H7 (cell line): ENCODE measurements around a stretch of chr6.

DNA sequence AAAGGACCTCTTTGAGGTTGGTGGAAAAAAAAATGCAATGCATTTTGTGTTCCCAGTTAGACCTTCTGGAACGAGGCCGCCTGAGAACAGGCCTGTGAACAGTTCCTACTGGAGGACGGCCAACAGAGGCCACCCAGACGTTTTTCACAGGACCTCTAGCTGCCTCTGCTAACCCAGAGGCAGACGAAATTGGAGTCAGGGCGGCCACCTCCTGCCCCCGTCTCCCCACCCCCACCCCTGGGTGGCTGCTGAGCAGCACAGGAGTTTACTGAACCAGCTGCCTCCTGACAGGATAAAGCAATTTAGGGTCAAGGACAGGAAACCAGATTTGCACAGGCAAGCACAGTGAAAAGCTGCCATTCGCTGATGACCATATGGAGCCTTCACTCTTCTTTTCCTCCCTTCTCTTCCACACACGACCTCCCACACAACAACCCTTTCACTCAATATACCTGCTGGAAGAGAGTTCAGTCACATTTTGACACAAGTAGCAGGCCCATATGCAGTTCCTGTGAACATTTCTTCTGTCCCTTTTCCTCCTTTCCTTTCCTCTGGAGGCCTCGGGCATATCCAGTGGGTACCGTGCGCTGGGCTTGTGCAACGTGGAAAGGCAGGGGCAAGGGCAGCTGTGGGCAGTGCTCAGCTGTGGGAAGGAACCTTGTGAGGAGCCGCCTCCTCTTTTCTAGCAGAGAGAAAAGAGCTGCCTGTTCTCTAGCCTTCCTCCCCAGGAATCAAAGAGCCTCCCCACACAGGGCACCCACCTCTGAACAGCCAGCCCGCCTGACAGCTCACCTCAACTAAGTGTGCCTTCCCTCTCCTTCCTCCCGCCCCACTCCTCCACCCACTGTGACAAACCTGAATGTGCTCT lies 143.0 kb upstream of the HDDC2 start:
- RAMPAGE, long total RNA = no peak

- RAMPAGE, long total RNA = no peak
Observed at GRCh38 chr6:125600302-125600653, 149.2 kb upstream of the HEY2 start.

- RAMPAGE, long total RNA = no peak
Observed at GRCh38 chr6:125789578-125790346, 998 bp upstream of the NCOA7 start.

- RAMPAGE, long total RNA = no peak
Observed at GRCh38 chr6:125899544-125900418, 56.8 kb upstream of the HINT3 start.

- RAMPAGE, long total RNA = no peak
Observed at GRCh38 chr6:125918605-125919801, 37.6 kb upstream of the HINT3 start.

DNA sequence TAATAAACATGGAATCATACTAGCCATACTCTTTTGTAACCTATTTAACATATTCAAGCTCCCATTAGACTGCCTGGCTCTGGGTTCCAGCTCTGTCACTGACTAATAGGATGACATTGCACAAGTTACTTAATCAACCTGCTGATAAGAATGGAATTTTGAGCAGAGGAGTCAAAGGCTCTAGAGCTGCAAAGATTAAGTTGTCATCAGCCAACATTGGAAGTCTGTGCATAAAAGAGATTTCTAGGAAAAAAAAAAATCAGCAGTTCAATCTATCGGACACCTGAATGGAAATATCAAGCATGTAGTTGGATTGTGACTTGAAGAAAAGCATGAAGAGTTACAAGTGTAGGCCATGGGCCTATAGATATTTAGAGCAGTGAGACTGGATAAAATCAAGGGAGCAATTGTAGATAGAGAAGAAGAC lies 11.1 kb upstream of the HINT3 start:
- RAMPAGE, long total RNA = no peak

GRCh38 chr6:126076907-126077771 lies 90.8 kb downstream of the TRMT11 start:
- RAMPAGE, long total RNA = no peak

- RAMPAGE, long total RNA = no peak
Observed at GRCh38 chr6:127198393-127199085, 68.1 kb upstream of the RNF146 start.

GRCh38 chr6:127342217-127342940 lies 1.0 kb downstream of the ECHDC1 start:
- RAMPAGE, long total RNA = no peak

DNA sequence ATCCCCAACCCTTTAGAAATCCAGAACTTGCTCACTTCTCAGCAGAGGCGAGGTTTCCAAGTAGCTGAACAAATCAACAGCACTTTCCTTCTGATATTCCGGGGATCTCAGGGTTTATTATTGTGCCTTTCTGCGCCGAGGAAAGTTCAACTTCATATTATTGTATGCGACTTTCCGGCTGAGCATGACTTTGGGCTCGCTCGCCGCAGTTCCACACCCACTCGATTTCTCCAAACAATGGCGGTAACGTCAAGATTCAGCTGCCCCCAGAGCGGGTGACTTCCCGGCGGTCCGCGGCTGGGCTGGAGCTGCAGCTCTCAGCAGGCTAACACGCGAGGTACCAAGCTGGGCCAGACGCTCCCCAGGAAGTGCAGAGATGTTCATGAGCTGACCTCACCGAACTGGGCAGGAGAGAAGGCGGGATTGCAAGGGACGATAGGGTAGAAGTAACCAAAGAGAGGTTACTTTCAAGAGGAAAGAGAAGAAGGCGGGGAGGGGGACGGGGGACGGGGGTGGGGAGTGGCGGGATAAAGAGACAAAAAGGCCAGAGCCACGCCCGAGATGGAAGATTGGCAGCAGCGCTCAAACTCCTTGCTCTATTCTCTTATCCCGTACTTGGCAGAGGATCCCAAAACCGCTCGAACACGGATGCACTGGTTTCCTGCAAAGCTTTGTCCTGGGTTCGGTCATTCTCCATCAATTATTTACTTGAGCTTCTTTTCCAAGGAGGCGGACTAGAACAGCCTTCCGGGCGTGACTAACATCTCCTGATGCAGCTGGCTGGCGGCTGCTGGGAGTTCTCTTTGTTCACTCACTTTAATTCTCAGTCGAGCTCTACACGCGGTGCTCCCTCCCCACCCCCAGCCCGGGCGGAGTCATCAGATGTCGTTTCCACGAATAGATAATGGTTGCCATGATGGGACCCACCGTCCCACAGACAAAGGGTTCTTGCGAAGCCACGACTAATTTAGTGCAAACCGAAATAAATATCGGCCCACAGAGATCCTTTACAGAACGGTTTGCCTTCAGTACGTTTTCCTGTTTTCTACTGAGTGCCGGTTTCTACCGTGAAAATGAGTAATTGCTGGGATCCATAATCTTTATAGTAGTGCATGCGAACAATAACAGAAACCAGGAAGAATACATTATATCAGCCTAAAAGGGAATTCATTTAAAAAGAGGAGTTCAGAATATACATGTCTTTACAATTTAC lies 58.0 kb upstream of the C6orf58 start:
- RAMPAGE, long total RNA = start-site peak on the minus strand centred at position 359 of the sequence, 309 bp wide, 8 reads

DNA sequence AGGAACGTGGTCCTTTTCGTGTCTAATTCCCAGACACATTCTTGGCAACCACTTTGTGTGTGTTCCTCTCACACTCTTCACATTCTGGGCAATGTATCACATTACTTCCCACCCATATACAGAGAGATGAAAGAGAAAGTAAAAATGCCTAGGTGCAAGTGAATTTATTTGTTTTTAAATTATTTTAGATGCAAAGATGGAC lies 102.7 kb downstream of the PTPRK start:
- RAMPAGE, long total RNA = no peak

DNA sequence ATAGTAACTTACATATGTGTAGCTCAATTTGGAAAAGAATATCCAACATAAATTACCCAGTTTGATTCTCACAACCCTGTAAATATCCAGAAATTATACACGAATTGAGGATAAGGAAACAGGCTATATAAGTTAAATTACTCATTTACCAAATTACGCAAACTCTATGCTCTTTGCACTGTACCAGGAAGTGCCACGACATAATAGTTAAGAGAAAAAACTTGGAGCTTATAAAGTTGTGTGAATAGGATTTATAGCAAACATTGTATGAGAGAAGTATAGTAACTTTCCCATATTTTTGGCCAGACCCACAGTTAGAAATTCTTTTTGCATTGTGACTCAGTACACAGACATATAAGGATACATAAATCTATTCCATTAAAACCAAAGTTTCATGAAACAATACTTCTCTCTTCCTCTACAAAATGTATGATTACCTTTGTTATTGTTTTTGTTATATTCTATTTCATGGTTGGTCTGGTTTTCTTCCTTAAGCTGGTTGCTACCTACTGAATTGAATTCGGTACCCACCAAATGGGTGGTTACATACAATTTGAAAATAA lies 20.9 kb downstream of the PTPRK start:
- RAMPAGE, long total RNA = no peak

- RAMPAGE, long total RNA = no peak
Observed at GRCh38 chr6:128944349-128944863, 61.5 kb downstream of the LAMA2 start.

DNA sequence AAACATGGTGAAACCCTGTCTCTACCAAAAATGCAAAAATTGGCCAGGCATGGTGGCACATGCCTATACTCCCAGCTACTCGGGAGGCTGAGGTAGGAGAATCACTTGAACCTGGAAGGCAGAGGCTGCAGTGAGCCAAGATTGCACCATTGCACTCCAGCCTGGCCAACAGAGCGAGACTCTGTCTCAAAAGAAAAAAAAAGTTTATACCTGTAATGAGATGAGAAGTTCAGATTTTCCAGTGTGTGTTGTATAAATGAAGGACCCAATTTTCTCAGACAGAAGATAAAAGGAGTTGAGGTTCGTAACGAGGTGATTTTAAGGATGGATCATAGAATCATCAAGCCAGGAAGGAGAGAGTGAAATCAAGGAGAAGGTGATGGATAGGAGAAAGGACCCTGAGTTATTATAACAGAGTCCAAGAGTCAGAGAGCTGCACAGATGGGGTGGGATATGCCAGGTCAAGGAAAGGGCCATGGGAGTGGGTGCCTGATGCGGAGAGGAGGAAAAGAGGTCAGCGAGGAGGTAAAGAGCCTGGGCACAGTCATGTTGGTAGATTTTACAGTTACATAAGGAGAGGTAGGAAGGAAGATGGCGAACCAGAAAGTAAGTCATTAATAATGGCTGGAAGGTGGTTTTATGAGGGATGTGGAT lies 114.8 kb downstream of the LAMA2 start:
- RAMPAGE, long total RNA = no peak

DNA sequence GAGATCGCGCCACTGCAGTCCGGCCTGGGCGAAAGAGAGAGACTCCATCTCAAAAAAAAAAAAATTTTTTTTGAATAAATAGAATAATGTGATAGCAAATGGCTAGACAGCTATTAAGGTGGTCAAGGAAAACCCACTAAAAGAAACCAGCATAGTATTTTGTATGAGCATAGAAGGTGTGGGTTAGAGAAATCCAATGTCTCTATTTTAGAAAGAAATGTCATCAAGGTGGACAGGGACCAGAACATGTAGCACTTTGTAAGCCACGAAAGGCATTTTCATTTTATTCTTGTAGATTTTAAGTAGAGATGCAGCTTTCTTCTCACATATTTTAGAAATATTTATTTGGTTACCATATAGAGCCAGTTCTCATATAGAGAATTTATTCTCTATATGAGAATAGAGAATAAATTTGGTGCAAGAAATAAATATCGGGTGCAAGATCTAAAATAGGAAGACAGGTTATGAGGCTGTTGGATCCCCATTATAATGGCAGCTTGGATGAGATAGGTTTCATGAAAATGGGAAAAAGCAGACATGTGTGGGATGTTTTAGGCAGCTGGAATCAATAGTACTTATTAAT lies 130.5 kb downstream of the LAMA2 start:
- RAMPAGE, long total RNA = no peak

DNA sequence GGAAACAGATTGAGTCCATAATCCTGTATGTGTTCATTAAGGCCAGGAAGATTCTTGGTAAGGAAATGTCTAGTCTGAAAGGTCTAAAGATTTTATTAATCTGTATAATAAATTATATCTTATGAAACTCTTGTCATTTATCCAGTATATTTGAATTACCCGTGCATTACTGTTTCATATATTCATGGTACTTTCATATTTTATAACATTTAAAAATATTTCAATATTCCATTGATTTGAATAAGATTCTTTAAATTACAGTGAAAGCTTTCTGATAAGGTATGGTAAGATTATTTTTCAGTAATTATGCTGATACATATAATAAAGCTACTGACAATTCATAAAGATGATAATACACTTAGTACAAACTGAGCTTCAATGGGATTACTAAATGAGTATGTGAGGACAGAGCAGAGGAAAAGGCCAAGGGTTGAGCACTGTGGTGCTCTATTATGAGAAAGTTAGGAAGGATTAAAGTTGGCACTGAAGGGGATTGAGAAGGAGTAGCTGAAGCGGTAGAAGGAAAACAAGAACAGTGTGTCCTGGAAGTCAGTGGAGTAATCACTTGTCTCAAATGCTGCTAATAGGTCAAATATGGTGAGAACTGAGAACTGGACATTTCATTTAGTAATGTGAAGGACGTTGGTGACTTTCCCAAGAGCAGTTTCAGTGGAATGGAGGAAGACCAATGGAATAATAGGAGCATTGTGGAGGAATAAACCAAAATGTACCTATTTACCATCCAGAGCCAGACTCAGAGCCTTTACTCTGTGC lies 255.7 kb downstream of the LAMA2 start:
- RAMPAGE, long total RNA = no peak

GRCh38 chr6:129172328-129173341 lies 289.7 kb downstream of the LAMA2 start:
- RAMPAGE, long total RNA = no peak

- RAMPAGE, long total RNA = no peak
Observed at GRCh38 chr6:129208081-129208770, 325.3 kb downstream of the LAMA2 start.

DNA sequence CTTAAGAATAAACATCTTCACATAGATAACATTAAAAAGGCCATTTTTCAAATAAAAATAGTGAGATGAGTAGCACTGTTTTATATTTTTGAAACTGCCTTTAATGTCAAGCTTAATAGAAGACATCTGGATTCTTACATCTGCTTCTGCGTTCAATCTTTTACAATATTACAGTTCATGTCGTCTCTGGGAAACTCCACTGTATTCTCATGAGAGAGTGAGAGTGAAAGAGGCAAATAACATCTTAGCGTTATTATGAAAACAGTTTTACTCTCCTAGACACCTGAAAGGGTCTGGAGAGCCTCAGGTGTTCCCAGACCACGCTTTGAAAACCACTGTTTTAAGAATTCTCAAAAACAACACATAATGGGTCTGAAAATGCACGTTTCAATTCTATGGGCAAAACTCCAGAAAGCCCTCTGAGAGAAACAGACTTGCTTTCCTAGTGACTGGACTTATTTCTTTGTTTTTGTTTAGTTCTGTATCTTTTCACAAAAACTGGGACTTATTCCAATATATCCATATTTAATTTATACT lies 63.3 kb downstream of the ARHGAP18 start:
- RAMPAGE, long total RNA = no peak

DNA sequence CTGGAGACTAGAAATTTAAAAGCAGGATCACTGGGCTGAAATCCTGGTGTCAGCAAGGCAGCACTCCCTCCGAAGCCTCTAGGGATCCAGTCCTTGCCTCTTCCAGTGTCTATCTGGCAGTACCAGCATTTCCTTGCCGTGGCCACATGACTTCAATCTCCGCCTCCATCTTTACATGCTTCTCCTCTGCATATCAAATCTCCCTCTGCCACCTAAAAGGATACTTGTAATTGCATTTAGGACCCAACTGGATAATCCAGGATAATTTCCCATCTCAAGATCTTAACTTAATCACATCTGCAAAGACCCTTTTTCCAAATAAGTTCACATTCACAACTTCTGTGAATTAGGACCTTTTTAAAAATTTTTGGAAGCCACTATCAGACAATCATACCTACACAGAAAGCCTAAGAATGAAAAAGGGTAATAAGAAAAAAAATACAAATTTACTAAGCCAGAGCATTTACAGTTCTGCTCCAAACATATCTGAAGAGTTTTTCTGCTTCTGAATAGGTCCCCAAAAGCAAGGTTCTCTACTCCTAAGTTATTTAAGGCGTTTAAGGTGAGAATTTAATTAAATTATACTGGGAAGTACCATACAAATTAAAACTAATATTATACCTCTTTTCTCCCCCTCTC lies 30.0 kb downstream of the ARHGAP18 start:
- RAMPAGE, long total RNA = no peak